NCI-H460 (cell line): ENCODE results near the gene ITGA2.

DNA sequence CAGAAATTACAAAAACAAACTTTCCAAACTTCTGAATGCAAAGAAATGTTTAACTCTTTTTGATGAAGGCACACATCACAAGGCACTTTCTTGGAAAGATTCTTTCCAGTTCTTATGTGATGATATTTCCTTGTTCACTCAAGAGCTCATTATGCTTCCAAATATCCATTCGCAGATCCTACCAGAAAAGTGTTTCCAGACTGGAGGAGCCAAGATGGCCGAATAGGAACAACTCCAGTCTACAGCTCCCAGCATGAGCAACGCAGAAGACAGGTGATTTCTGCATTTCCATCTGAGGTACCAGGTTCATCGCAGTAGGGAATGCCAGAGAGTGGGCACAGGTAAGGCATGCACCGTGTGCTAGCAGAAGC is 497.0 kb upstream of the HCN1 start:
RAMPAGE:
- cytosol, long total RNA, result no peak
- long total RNA, result no peak
- nucleus, long total RNA, result no peak

RAMPAGE:
- cytosol, long total RNA, result no peak
- long total RNA, result no peak
- nucleus, long total RNA, result no peak
Measured at GRCh38 chr5:50445132-50445757, 4.2 kb upstream of the EMB start.

GRCh38 chr5:50860688-50860995 is 194.2 kb downstream of the PARP8 start:
RAMPAGE:
- cytosol, long total RNA, result no peak
- long total RNA, result no peak
- nucleus, long total RNA, result no peak

RAMPAGE:
- cytosol, long total RNA, result no peak
- long total RNA, result no peak
- nucleus, long total RNA, result no peak
Measured at GRCh38 chr5:51387942-51388238, 4.6 kb downstream of the ISL1 start.

GRCh38 chr5:52798951-52799839 is 11.5 kb downstream of the ITGA1 start:
RAMPAGE:
- cytosol, long total RNA, result no peak
- long total RNA, result no peak
- nucleus, long total RNA, result no peak

DNA sequence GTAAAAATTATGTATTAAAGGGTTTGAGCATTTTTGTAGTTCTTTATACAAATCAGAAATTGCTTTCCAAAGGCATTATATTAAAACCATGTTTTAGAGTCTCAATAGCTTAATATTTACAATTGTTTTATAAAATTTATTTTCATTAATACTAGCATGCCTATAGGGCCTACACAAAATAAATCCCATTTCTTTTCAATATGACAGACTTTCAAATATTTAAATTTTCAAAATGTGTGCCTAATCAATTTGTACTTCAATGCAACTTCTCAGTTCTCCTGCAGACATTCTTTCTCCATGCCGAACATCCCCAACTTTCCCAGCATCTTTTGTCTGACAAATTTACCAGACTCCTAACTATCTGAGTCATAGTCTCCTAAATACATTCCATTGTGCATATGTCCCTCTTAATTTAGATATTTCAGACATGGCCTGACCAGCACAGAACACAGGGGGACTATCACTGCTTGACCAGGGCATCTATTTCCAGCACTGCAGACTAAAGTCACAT is 71.8 kb downstream of the ITGA1 start:
RAMPAGE:
- cytosol, long total RNA, result no peak
- long total RNA, result no peak
- nucleus, long total RNA, result no peak

DNA sequence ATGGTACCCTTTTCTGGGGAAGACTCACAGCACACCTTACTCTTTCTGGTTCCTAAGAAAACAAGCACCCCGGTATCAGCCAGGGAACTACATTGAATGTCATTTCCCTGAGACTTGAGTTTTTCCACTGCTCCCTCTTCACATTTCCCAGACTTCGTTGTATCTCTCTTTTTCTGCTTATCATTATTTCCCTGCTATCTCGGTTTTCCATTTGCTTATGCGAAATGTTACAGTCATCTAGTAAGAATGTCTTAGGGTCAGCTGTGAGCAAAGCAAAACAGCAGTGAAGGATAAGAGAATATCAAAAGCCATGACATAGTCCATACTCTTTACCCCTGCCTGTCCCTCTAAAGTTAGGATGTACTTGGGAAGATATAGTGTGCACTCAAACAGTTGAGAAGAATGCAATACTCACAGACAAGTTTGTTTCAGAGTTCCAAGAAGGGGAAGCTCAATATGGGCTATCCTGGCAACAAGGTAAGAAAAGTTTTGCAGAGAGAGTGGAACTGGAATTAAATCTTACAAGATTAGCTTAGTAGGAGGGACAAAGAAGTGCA is 88.8 kb downstream of the ITGA1 start:
RAMPAGE:
- cytosol, long total RNA, result no peak
- long total RNA, result no peak
- nucleus, long total RNA, result no peak

GRCh38 chr5:52892204-52892655 is 96.9 kb upstream of the ITGA2 start:
RAMPAGE:
- cytosol, long total RNA, result no peak
- long total RNA, result no peak
- nucleus, long total RNA, result no peak

GRCh38 chr5:52905575-52906149 is 83.5 kb upstream of the ITGA2 start:
RAMPAGE:
- cytosol, long total RNA, result no peak
- long total RNA, result no peak
- nucleus, long total RNA, result no peak

GRCh38 chr5:52953715-52954551 is 35.2 kb upstream of the ITGA2 start:
RAMPAGE:
- cytosol, long total RNA, result no peak
- long total RNA, result no peak
- nucleus, long total RNA, result no peak

DNA sequence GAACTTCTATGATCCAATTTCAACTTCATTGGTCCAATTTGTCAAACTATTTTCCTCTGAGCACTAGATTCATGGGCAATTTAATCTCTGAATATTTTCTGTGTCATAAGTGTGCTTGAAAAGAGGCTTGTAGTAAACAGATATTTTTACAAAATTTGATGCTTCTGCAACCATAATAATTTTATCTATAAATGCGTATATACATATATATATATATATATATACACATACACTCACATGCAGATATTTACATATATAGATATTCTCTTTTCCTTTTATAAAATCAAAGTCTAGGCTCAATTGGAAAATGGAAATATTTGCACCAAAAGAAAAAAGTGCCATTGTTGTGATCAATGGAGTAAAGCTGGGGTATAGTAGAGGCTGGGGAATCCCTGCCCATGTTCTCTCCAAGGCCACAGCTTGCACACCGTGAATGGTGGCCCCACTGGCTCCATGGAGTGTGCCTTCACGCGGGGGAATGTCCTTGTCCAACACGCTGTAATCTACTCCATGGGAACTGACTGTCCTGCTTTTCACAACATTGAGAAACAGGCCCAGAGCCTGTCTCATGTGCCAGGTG is 33.3 kb upstream of the ITGA2 start:
RAMPAGE:
- cytosol, long total RNA, result no peak
- long total RNA, result no peak
- nucleus, long total RNA, result no peak

DNA sequence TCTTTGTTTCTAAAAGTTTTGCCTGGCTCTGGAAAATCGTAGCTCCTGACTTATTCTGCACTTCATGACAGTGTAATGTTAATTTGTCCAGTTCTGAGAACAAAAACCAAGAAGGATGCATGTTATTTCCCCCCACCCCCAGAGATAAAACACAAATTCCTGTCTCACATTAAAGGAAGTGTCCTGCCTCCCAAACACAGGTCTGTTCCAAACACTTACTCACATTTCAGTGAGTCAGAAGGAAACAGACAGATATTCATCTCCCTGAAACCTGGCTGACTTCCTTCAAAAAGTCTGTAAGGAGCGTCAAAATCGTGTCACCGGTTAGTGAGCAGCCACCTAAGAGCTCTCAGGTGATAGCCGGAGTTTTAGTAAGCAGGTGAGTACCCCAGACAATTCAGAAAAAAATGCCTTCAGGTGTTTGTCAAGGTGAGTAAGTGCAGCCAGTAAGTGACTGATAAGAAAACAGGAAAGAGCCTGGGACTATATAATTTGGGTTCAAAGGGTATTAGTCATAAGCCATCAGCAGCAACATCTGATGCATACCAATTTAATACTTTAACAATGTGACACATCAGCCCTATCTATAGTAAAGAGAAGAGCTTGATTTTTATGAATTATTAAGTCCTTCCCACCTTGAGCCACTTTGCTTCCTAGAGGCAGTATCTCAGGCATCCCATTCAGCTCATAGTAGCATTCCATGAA is 1.4 kb upstream of the ITGA2 start:
RAMPAGE:
- cytosol, long total RNA, result no peak
- long total RNA, result no peak
- nucleus, long total RNA, result no peak

DNA sequence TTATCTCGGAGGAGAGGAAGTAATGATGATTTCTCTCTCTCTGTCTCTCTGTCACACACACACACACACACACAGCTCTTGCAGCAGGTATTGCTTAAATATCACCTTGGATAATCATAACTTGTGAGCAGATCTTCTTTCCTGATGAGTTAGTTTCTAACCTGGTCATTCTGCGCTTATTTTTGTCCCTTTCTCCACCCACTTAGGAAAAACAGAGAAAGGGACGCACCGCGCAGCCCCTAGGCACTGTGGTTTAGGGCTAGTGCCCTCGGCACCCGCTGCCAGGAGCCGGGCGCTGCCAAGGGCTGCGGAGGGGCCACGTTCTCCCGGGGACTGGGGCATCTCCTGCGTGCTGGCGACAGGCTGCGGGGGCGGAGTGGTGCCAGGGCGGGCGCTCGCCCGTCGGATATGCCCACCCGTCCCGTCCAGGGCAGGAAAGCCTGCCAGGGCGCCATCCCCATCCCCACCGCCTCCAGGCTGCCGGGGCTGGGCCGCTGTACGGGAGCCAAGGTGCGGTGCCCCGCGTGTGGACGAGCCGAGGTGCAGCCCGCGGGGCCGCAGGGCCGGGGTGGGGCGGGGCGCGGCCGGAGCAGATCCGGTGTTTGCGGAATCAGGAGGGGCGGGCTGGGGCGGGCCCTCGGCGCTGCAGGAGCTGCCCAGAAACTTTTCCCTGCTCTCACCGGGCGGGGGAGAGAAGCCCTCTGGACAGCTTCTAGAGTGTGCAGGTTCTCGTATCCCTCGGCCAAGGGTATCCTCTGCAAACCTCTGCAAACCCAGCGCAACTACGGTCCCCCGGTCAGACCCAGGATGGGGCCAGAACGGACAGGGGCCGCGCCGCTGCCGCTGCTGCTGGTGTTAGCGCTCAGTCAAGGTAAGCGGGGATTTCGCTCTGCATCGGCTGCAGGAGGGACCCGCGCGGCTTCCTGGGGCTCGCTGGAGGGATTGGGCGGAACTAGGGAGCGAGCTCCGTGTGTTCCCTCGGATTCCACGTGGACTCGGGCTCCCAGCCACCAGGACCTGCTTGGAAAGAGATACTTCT is at the start of gene ITGA2:
TSS of gene ITGA2 (plus strand) at position 691 of the 1,039 bp plus-strand sequence.
RAMPAGE:
- cytosol, long total RNA, result no peak
- long total RNA, result no peak
- nucleus, long total RNA, result start-site peak on the plus strand centred at position 666 of the sequence, 78 bp wide, 124 and 33 reads in 2 replicates

DNA sequence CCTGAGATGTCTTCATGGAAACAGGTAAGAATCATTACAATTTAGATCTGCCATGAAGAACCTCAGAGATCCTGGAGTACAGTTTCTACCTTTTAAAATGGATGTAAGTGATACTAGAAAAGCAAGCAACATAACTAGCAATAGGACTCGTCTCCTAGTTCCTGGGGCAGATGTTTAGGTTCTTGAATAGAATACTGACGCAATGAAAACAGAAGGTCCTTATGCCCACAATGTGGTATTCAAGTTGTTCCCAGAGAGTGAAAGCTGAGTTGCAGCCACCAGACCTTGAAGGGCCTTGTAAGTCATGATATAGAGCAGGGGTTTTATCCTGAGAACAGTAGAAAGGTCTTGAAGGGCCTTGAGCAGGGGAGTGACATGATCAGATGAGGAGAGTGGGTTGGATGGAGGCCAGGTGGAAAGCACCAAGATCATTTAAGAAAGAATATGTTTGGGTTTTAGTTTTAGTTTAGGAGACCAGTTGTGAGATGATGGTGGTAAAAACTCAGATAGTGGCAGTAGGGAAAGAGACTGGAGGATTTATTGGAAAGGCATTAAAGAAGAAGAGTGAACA is 5.8 kb downstream of the ITGA2 start:
RAMPAGE:
- cytosol, long total RNA, result no peak
- long total RNA, result no peak
- nucleus, long total RNA, result no peak

RAMPAGE:
- cytosol, long total RNA, result no peak
- long total RNA, result no peak
- nucleus, long total RNA, result no peak
Measured at GRCh38 chr5:53006674-53007413, 17.7 kb downstream of the ITGA2 start.

DNA sequence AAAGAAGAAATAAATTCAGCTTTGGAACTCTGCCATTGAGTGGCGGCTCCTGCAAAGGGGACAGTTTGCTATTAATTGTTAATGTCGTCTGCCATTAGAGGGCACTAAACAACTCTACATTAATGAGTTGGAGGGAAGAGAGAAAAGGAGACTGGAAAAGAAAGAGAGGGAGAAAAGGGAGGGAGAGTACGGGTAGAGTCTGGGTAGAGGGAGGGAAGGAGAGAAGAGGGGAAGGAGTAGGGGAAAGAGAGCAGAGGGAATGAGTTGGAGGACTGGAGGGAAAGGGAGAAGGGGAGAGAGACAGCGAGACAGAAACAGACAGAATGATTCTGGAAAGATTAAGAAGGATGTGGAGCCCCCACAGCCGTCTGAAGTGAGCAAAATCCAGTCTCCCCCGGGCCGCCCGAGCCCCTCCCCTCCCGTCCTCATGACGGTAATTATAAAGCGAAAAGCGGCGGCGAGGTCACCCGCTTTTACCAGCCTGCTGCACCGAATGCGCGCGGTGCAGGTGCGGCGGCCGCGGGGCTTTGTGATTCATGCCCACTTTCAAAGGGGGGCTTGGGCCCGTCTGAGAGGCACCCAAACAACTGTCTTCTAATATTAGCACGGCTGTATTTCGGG is 1.9 kb upstream of the FST start:
RAMPAGE:
- cytosol, long total RNA, result no peak
- long total RNA, result no peak
- nucleus, long total RNA, result no peak

GRCh38 chr5:53482243-53482776 is 1.9 kb downstream of the FST start:
RAMPAGE:
- cytosol, long total RNA, result no peak
- long total RNA, result no peak
- nucleus, long total RNA, result no peak

RAMPAGE:
- cytosol, long total RNA, result no peak
- long total RNA, result no peak
- nucleus, long total RNA, result no peak
Measured at GRCh38 chr5:53997066-53997730, 313.2 kb downstream of the ARL15 start.

DNA sequence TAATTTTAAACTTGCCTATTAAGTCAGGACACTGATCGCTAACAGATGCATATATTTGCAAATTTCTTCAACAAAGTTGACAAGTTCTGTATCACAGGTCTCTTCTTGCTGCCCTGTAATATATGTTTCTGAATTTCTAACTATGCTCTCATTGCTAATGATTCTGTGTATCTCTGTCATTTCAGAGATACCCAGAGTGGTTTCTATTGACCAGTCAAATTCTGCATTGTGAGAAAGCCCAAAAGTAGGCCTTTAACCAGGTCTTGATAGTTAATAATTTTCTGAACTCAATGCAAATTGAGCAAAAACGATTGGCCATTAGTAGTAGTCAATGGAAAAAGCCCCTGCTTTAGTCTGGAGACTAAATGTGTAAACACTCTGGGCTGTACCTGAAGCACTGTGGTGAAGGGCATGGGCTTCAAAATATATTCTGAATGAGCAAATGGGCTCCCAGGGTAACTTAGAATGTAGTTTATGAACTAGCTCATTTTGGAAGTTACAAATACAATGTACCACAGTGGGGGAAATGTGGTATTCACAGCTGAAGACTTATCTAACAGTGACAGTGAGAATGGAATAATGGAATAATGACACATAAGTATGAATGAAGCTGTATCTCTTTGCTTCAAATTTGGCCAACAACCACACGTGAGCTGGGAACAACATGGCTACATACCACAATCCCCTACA is 307.5 kb downstream of the ARL15 start:
RAMPAGE:
- cytosol, long total RNA, result no peak
- long total RNA, result no peak
- nucleus, long total RNA, result no peak

DNA sequence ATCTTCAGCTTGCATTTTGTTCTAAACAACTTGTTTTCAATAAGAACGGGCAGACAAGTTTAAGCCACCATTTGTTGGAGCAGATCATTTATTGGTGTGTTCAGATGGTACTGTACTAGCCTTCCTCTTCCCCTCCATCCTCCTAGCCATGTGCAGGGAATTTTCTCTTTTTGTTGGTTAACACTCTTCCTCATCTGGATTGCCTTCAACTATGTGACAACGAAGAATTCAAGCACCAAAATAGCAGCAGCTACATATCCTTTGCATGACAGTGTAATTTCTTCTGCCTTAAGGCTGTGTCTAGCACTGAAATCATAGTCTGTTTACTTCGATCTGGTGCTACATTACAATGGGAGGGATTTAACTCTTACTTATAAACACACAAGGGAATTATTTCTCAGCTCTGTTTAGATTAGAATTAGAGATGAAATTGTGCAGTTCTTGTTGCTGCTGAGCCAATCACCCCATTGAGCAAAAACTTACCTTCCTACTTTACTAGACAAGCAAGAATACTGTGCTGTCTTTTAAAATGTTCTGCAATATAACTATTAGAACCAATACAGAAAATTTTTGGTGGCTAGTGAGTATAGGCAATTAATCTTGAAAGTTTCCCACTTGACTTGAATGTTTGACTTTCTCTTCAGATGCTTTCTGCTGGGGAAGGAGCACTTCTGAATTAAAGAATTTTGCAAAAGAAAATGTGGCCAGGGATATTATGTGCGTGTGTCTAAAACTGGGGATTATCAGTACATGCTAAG is 260.3 kb downstream of the ARL15 start:
RAMPAGE:
- cytosol, long total RNA, result no peak
- long total RNA, result no peak
- nucleus, long total RNA, result no peak